Osteoblast (primary cell): ENCODE measurements around the genes SSTR3 and GCAT.

DNA sequence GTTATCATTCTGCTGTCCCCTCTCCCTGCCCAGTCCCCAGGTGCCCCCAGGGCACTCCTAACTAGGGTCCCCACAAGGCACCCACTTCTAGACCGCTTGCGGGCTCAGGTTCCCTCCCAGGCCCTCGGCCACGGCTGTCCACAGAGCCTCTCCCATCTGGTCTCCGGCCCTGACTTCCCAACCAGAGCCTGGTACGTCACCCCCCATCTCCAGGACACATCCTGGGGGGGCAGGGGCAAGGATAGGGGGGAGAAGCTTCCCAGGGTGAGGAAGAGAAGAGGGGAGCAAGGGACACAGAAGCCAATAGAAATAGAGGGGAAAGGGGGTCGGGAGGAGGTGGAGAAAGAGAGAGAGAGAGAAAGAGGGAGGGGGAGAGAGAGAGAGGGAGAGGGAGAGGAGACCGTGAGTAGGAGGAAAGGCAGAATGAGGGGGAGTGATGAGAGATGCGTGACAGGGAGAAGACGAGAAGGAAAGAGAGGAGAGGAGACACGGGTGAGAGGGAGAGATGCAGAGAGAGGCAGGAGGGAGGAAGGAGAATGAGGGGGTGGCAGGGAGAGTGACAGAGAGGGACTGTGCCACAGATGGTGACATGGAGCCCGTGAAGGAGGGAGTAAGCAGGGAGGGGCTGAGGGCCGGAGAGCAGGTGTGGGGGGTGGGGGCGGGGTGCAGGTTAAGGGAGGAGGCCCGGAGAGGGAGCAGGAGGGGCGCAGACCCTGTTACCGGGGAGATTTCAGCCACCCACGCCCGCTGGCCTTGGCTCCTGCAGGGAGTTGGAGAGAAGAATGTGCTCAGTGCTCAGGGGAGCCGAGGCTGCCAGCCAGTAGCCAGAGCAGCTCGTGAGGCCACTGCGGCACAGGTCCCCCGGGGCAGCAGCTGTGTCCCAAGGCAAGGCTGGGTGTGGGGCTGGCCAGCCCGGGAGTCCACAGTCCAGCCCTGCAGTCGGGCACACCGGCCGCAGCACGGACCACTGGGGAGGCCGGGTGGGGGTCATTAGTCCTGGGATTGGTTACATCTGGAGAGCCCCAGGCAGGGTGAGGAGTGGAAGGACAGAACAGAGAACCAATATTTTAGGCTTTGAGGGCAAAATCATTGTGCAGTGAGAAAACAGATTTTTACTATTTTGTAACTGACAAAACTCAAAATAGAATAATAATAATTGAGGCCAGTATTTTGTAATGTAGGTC is at the start of gene SSTR3:
Gene SSTR3, minus strand, starts transcription at position 612 of the 1,184 bp plus-strand sequence.
- CAGE, long polyA plus RNA: no peak
- RRBS: 4% methylated on average over 8 of the region's 29 CpGs

DNA sequence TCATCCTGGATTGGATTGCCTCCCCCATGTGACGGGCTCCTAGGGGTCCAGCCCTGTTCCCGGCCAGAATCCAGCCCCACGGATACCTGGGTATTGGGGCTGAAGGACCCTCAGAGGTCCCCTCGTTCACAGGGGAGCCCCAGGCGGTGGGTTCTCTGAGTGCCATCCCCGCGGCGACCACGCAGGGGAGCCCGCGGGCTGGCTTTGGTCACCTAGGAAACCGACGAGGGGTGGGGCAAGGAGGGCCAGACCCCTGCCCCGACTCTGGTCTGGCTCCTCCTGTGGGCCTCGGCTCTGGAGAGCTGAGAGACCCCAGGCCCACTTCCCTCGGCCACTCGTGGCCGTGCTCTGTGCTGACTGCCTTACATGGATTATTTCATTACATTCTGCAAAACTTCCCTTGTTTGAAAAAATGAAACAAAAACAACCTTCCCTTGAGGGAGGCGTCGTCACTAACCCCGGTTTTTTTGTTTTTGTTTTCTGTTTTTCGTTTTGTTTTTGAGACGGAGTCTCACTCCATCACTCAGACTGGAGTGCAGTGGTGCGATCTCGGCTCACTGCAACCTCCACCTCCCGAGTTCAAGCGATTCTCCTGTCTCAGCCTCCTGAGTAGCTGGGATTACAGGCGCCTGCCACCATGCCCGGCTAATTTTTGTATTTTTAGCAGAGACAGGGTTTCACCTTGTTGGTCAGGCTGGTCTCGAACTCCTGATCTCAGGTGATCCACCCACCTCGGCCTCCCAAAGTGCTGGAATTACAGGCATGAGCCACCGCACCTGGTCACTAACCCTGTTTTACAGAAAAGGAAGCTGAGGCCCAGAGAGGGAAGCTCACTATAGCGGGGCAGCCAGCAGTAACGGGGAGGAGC is 15.0 kb upstream of the CYTH4 start:
- CAGE, long polyA plus RNA: no peak
- RRBS: no CpG with 5 or more reads among the region's 34 CpGs

DNA sequence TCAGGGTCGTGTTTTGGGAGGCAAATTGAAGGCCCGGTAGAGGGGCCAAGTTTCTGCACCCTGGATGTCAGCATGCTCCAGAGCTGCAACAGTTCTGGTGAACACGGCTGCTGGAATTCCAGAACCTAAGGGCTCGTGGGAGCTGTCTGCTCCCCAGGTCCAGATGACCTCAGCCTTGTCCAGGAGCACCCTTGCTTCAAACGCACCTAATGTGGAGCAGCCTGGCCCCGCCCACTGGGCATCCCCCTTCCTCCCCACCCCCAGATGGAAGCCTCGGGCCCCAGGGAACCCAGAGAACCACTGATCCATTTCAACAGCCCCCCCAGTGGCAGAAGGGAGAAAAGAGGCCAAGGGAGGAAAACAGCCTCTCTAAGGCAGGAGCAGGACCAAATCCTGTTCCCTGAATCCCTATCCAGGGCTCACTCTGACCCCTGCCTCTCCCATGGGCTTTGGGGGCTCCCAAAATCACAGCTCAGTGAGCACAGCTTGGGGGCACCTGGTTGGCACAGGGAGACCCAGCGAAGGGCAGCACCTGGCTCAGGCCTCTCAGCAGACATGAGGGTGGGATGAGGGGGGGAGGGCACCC is 1.1 kb downstream of the CYTH4 start:
- CAGE, long polyA plus RNA: no peak
- RRBS: no CpG with 5 or more reads among the region's 8 CpGs

DNA sequence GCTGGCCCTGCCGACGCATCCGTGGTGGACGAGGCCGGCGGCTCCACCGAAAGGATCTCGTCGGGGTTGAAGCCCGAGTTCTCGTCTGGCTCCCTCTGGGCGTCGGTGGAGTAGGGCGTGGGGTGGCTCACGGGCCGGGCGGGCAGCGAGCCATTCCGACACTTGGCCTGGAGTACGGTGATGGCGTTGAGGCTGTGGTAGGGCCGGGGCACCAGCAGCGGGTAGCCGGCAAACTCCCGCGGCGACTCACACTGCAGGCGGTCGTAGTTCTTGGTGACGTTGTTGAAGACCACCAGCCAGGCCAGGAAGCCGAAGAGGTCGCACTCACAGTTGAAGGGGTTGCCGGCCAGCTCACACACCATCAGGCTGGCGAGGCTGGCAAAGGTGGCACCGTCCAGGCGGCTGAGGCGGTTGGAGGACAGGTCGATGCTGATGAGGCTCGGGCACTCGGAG is 52.6 kb downstream of the ELFN2 start:
- CAGE, long polyA plus RNA: no peak
- RRBS: 90% methylated on average over 12 of the region's 40 CpGs

DNA sequence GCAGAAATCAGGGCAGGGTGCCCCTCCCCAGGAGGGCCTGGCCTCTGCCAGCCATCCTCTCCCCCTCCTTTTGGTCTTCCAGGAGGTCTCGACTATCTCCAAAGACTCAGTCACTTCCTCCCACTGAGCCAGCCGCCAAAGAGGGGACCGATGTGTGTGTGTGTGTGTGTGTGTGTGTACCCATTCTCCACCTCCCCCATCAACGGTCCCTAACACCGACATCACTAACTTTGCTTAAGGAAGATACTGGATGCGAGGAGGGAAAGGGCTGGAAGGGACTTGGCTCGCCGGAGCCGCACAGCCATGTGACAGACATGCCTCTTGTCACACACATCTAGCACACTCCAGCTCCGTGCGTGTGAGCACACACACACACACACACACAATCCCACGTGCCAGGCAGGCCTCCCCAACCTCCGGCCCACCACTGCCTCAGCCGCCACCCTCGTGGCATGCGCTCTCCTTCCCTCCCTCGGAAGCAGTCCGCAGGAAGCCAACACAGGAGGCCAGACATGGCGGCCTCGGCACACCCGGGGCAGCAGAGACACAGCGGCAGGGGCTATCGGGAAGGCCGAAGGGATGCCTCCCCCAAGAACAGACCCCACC is 1.3 kb downstream of the MFNG start:
- CAGE, long polyA plus RNA: no peak
- RRBS: 83% methylated on average over 3 of the region's 24 CpGs

GRCh38 chr22:37507976-37508733 is 11.1 kb downstream of the CARD10 start:
- CAGE, long polyA plus RNA: no peak
- RRBS: no CpG with 5 or more reads among the region's 29 CpGs

- CAGE, long polyA plus RNA: no peak
- RRBS: 6% methylated on average over 5 of the region's 30 CpGs
These were observed 1.4 kb downstream of the CDC42EP1 start for GRCh38 chr22:37561509-37562275.

DNA sequence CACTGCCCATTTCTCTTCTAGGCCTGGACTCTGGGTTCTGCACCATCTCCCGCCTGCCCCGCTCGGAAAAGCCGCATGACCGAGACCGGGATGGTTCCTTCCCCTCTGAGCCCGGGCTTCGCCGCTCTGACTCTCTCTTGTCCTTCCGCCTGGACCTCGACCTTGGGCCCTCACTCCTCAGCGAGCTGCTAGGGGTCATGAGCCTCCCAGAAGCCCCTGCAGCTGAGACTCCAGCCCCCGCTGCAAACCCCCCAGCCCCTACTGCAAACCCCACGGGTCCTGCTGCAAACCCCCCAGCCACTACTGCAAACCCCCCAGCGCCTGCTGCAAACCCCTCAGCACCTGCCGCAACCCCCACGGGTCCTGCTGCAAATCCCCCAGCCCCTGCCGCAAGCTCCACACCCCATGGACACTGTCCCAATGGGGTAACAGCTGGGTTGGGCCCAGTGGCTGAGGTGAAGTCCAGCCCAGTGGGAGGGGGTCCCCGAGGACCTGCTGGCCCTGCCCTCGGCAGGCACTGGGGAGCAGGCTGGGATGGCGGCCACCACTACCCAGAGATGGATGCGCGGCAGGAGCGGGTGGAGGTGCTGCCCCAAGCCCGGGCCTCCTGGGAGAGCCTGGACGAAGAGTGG is 7.9 kb downstream of the CDC42EP1 start:
- CAGE, long polyA plus RNA: no peak
- RRBS: 11% methylated on average over 4 of the region's 26 CpGs

- CAGE, long polyA plus RNA: no peak
- RRBS: no CpG with 5 or more reads among the region's 26 CpGs
These were observed 1.1 kb downstream of the GGA1 start for GRCh38 chr22:37609290-37610556.

- CAGE, long polyA plus RNA: no peak
- RRBS: no CpG with 5 or more reads among the region's 15 CpGs
These were observed 3.9 kb downstream of the SH3BP1 start for GRCh38 chr22:37643114-37643968.

- CAGE, long polyA plus RNA: no peak
- RRBS: no CpG with 5 or more reads among the region's 6 CpGs
These were observed 1.4 kb upstream of the TRIOBP start for GRCh38 chr22:37695351-37695862.

GRCh38 chr22:37697336-37697801 is 521 bp downstream of the TRIOBP start:
- CAGE, long polyA plus RNA: no peak
- RRBS: no CpG with 5 or more reads among the region's 17 CpGs

- CAGE, long polyA plus RNA: no peak
- RRBS: no CpG with 5 or more reads among the region's 10 CpGs
These were observed 44.1 kb downstream of the TRIOBP start for GRCh38 chr22:37740969-37741288.

GRCh38 chr22:37741381-37741740 is 44.5 kb downstream of the TRIOBP start:
- CAGE, long polyA plus RNA: no peak
- RRBS: no CpG with 5 or more reads among the region's 5 CpGs

GRCh38 chr22:37779284-37780485 is 25.3 kb upstream of the H1-0 start:
- CAGE, long polyA plus RNA: no peak
- RRBS: no CpG with 5 or more reads among the region's 25 CpGs

DNA sequence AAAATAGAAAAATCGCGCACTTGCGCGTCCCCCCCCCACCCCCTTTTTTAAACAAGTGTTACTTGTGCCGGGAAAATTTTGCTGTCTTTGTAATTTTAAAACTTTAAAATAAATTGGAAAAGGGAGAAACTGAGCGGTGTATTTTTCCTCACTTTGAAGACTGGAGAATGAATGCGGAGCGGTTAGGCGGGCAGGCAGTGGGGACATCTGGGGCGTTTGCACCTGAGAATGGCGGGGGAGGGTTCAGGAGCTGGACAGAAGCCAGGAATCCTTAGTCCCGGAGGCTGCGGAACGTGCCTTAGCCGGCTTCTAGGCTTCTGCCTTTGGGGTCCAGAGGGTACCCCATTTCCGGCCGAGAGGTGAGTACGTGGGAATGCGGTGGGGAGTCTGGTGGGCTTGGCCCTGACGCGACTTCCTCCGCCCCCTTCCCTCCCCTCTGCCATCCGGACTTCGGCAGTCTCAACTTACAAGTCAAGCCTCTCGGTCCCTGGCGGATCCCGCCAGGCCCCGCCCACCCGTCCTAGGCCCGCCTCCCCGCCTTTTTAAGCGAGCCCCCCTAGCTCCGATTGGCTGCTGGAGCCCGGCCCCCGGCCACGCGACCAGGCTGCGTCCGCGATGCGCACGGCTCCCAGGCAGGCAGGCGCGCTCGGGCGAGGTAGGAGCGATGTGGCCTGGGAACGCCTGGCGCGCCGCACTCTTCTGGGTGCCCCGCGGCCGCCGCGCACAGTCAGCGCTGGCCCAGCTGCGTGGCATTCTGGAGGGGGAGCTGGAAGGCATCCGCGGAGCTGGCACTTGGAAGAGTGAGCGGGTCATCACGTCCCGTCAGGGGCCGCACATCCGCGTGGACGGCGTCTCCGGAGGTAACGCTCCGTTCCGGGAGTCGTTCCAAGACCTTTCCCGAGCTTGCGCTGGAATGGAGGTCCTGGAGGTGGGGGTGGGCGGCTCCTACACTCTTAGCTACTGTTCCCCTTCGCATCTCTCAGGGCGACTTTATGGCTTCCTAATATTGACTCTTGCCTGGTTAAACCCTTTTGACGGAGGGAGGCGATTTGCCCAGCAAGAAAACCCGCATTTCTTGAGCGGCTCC is at the start of gene GCAT:
Gene GCAT, plus strand, starts transcription at position 631 of the 1,087 bp plus-strand sequence.
- CAGE, long polyA plus RNA: start-site peak on the plus strand centred at position 653 of the sequence, 45 bp wide, 30 and 42 reads in 2 replicates
- RRBS: 2% methylated on average over 7 of the region's 82 CpGs

DNA sequence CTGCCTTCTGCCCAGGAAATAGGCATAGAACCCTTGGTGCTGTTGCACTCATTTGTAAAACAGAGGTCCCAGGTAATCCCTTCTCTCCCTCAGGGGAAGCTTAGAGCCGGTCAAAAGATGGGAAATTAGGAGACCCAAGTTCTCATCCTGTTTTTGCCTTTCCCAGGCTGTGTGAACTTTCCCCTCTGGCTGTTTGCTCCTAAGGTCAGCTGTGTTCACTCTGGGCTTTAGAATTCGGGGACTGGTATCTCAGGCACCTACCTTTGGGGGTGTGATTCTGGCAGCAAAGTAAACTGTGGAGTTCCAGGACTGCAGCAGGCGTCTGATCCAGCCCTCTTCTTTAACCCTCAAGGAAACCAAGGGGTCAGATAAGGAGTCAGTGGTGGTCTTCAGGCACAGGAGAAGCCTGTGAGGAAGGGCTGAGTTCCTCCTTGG is 1.4 kb downstream of the GCAT start:
- CAGE, long polyA plus RNA: no peak
- RRBS: no CpG with 5 or more reads among the region's 3 CpGs

DNA sequence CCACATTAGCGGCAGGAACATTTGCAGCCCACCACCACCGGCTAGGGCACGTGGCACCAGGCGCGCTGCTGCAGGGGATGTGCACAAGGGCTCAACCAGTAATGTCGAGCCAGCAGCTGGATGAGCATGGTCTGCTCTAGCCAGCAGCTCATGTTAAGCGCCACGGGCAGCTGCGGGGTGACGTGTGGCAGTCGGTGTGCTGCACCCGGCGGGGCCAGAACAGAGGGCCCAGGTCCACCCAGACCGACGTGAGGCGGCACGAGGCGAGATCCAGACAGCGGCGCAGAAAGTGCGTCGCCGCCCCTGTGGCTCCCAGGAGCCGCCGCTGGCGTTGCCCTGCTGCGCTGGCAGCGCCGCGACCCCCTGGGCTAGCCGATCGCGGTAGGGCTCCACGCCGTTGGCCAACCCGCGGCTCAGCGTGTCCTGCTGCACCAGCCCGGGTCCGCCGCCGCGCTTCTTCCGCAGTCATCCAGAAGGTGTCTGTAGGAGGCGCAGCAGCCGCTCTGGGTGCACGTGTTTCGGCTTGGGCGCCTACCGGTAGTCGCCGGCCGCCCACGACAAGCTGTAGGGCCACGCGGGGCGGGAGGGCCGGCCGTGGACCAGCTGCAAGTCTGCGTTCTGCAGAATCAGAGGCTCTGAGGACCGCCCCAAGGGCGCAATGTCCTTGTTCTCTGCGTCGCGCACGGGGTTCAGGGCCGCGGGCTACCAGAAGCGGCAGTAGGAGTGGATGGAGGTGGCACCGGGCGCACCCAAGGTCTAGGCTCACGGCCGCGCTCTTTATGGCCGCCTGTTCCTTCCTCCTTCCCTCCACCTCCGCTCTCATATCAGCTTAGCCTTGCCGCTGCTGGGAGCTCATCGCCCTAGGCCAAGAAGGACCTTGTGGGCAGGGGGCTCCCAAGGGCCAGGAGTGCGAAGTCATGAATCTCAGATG is 4.5 kb upstream of the GALR3 start:
- CAGE, long polyA plus RNA: no peak
- RRBS: 3% methylated on average over 17 of the region's 79 CpGs

GRCh38 chr22:38039038-38039410 is 18.2 kb upstream of the PICK1 start:
- CAGE, long polyA plus RNA: no peak
- RRBS: 37% methylated on average over 4 of the region's 20 CpGs

- CAGE, long polyA plus RNA: no peak
- RRBS: no CpG with 5 or more reads among the region's 7 CpGs
These were observed 11.9 kb downstream of the BAIAP2L2 start for GRCh38 chr22:38098399-38099084.